H7 (cell line): ENCODE measurements around a stretch of chr5.

DNA sequence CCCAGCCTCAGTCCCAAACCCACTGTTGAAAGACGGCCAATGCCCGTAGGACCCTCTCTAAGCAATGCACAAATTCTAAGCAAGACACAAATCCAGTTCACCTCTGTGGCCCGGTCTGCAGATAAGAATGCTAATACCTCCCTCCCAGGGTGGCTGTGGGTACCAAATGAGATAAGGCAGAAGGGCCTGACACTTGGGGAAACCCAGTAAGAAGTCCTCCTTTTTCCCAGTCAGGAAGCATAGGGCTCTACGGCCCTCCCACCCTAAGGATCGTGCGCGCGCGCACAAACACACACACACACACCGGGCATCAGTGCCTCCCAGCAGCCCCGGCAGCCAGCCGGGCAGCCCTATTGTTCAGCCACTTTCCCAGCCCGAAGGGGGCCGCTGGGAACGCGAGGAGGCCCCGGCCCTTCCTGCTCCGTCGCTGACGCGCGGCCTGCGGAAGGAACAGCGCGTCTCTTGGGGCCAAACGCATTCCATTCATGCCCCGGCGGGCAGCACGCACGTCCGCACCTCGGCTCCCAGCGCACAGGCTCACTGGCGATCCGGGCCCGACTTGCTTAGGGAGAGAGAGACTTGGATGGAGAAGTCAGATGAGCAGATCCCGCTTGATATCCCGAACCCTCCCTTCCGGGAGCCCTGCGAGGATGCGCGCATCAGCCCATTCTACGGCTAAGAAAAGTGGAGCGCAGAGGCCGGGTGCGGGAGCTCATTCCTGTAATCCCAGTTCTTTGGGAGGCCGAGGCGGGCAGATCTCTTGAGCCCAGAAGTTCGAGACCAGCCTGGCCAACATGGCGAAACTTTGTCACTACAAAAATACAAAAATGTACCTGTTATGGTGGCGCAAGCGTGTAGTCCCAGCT, 22.6 kb downstream of the DUSP1 start:
- RAMPAGE, long total RNA = no peak

- RAMPAGE, long total RNA = no peak
These were observed 18.7 kb upstream of the DUSP1 start for GRCh38 chr5:172789622-172790088.

GRCh38 chr5:172802460-172803057, 31.5 kb upstream of the ERGIC1 start:
- RAMPAGE, long total RNA = no peak

GRCh38 chr5:172862209-172862883, 28.3 kb downstream of the ERGIC1 start:
- RAMPAGE, long total RNA = no peak

DNA sequence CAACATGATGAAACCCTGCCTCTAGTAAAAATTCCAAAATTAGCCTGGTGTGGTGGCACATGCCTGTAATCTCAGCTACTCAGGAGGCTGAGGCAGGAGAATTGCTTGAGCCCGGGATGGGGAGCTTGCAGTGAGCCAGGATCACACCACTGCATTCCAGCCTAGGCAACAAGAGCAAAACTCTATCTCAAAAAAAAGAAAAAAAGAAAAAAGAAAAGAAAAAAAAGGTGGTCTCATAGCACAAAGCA, 38.5 kb downstream of the ERGIC1 start:
- RAMPAGE, long total RNA = no peak

GRCh38 chr5:172896810-172897353, 62.3 kb upstream of the RPL26L1 start:
- RAMPAGE, long total RNA = no peak

GRCh38 chr5:172899923-172900481, 59.2 kb upstream of the RPL26L1 start:
- RAMPAGE, long total RNA = no peak

DNA sequence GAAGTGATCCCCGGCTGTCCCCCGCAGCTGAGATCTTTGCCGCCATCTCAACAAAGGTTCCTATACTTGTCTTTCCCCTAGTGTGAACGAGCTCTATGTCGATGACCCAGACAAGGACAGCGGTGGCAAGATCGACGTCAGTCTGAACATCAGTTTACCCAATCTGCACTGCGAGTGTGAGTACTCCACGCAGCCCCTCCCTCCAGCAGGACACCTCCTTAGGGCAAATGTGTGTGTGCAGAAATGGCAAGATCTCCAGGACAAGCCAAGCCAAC, 49.7 kb upstream of the RPL26L1 start:
- RAMPAGE, long total RNA = no peak

GRCh38 chr5:172914584-172914940, 44.7 kb upstream of the RPL26L1 start:
- RAMPAGE, long total RNA = no peak

GRCh38 chr5:172953823-172954751, 5.1 kb upstream of the RPL26L1 start:
- RAMPAGE, long total RNA = no peak

- RAMPAGE, long total RNA = no peak
These were observed 1.2 kb downstream of the CREBRF start for GRCh38 chr5:173057241-173057939.

GRCh38 chr5:173139888-173140397, 4.4 kb upstream of the BNIP1 start:
- RAMPAGE, long total RNA = no peak

GRCh38 chr5:173238115-173239116, 3.4 kb upstream of the NKX2-5 start:
- RAMPAGE, long total RNA = no peak

DNA sequence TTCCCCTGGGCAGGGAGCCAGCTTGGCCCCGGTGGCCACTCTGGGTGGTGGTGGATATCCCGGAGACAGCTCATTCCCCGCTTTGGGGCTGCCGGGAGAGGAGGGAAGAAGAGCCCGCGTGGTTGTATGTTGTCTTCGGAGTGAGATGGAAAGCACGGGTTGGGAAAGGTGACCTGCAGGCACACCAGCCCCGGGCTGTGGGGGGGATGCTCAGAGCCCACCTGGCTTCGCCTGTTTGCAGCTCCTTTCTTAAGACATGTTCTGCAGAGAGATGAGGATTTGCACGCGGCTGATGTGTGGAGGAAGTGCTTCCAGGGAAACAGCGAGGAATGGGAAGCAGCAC, 84.6 kb upstream of the STC2 start:
- RAMPAGE, long total RNA = no peak

DNA sequence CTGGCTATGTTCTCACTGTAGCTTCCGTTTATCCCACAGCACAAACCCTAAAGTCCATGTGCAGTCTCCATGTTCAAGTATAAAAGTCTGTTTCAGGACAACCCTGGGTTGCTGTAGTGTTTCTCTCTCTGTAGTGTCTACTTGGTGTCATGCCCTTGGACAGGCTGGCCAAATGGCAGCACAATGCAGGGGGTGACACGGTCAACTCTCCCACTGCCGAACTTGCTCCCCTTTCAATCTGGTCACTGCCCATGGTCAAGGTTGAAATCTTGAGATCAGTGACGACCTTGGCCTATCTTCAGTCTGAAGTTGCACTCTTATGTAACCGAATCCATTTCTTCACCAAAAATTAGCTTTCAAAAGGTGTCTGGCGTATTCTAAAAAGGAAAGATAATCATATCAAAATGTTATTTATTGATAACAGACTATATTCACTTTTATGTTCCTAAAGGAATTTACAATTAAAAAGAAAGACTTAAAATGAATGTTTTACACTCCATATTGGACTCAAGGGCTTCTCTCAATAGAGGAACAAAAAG, 8.5 kb downstream of the BOD1 start:
- RAMPAGE, long total RNA = no peak

- RAMPAGE, long total RNA = no peak
These were observed 27.5 kb upstream of the BOD1 start for GRCh38 chr5:173643917-173644426.

- RAMPAGE, long total RNA = no peak
These were observed 73.4 kb upstream of the BOD1 start for GRCh38 chr5:173689600-173690422.

DNA sequence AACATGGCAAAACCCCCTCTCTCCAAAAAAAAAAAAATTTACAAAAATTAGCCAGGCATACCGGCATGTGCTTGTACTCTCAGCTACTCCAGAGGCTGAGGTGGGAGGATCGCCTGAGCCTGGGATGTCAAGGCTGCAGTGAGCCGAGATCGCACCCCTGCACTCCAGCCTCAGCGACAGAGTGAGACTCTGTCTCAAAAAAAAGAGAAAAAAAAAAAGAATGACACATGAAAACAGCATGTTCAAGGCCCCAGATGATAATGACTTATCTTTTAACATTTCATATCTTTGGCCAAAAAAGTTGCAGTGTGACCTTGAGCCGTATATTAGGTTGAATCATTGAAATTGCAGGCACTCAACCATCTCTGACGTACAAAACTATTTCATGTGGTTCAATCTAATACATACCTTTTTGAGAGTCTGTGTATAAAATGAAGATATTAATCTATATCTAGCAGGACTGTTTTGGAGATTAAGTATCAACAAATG, 79.2 kb upstream of the CPEB4 start:
- RAMPAGE, long total RNA = no peak

DNA sequence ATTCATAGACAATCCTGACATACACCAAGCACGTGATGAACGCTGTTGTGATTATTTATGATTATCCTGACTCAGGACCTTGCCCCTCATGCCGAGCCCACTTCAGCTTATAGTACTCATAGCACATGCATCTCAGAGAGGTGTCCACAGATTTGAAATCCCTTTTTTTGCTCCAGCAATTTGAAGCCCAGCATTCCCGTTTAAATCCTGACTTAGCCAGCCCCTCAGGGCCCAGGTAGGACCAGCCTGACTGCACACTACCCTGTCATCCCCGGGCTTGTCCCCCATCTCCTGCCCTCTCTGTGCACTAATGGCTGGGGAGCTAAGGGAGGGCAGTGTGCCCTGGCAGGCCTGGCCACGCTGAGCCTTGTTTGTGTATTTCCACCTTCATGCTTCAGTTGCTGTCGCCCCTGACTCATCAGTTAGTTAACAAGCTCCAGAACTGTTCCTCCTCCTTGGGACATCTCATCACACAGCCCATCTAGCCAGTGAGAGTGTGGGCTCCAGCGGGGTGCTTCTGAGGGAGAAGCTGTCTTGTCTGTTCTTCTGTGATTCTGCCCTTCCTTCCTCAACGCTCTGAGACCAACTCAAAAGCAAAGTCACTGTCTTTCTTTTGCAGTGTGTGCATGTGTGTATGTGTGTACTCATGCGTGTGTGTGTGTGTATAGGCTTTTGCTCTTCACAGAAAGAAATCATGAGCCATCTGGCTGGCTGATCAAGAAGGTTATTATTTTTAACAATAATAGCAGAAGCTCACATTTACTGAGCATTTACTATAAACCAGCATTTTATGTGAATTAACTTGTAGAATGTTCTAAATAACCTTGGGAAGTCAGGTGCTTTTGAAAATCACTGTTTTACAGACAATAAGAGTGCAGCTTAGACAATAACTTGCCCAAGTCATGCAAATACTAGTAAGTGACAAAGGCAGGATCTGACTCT, 58.3 kb upstream of the CPEB4 start:
- RAMPAGE, long total RNA = no peak

- RAMPAGE, long total RNA = no peak
These were observed 28.5 kb upstream of the CPEB4 start for GRCh38 chr5:173859638-173860088.